Measurements from ENCODE around the gene PAWR.

GRCh38 chr12:79690831-79691639 is at the start of gene PAWR:
TSS of gene PAWR (minus strand) at chr12:79690964.
- RAMPAGE, long total RNA = no peak
- RRBS = 2% methylated on average over 9 of the region's 87 CpGs

GRCh38 chr12:79806988-79807409 is 116.2 kb upstream of the PAWR start:
- RAMPAGE, long total RNA = no peak
- RRBS = no CpG with 5 or more reads among the region's 5 CpGs

DNA sequence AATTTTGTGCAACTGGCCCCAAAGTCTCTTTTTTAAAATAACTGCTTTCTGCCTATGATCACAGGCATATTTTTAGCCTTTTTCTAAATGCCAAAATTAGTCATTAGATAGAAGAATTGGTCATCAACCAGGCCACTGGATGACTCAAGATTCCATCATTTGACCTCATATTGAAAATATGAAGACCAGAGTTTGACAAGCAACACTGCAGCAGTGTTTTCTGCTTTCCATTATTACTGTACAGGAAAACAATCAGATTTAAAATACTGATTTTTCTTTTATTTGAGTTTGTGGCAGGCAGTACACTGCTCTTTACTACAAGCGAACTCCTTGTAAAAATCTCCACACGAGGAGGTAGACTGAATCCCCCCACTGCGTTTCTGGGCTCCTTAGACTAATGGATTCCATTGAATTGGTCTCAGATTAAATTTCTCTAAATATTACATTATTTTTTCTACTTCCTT is 54.6 kb upstream of the OTOGL start:
- RAMPAGE, long total RNA = no peak
- RRBS = no CpG with 5 or more reads among the region's 3 CpGs

GRCh38 chr12:80445075-80445663 is 1.1 kb downstream of the PTPRQ start:
- RAMPAGE, long total RNA = no peak
- RRBS = no CpG with 5 or more reads among the region's 5 CpGs

- RAMPAGE, long total RNA = no peak
- RRBS = no CpG with 5 or more reads among the region's 4 CpGs
Measured at GRCh38 chr12:82634704-82635103, 52.0 kb upstream of the TMTC2 start.

GRCh38 chr12:85055501-85055980 is 19.4 kb downstream of the LRRIQ1 start:
- RAMPAGE, long total RNA = no peak
- RRBS = no CpG with 5 or more reads among the region's 2 CpGs

- RAMPAGE, long total RNA = no peak
- RRBS = no CpG with 5 or more reads among the region's 4 CpGs
Measured at GRCh38 chr12:86134386-86135078, 121.7 kb downstream of the MGAT4C start.

- RAMPAGE, long total RNA = no peak
- RRBS = 7% methylated on average over 5 of the region's 20 CpGs
Measured at GRCh38 chr12:86265041-86265616, 8.9 kb upstream of the MGAT4C start.

DNA sequence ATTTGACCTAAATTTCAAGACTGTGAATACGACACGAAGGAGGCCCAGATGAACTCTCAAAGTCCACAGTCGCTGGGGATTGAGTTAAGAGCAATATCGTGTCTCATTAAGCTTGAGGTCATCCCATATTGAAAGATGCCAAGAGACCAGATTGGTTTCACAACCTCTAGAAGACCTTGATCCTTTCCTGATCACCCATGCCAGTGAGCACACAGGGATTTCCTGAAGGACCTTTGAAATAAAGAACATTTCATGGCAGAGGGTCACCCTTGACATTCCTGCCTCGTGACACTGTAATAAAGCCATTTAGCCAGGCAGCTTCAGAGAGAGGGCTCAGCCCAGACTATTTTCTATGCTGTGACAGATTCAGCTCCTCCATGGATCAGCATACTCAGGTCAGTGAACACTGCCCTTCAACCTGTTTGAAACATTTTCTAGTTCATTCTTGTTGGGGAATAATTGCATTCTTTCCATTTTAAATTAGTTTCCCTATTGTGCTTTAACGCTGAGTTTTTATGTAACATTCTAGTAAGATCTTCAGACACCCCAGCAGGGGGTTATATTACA is 213.3 kb downstream of the C12orf50 start:
- RAMPAGE, long total RNA = no peak
- RRBS = no CpG with 5 or more reads among the region's 6 CpGs

GRCh38 chr12:89087249-89087665 is 265.0 kb downstream of the DUSP6 start:
- RAMPAGE, long total RNA = no peak
- RRBS = no CpG with 5 or more reads among the region's 5 CpGs

DNA sequence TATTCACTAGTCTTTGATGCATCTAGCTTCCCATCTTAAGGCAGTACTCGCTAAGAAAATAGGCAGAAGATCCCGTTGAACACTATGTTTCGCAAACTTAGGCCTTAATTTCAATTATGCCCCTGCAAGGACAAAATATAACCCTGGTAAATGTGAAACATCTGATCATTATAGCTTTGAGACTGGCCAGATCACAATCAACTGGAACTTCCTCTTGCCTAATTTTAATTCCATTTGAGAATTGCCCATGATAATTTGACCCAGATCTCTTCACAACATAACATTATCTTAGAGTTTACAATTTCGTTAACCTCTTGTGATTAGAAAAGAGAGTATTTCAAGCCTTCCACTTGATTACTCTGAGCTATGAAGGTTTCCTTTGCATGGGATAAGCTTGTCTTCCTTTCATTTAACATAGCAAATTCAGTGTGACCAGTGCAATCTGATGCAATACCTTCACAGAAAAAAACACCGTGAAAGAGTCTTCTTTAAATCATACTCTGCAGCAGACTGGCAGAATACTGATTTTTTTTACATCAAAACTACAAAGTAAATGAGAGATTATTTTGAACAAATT is 143.7 kb downstream of the DUSP6 start:
- RAMPAGE, long total RNA = no peak
- RRBS = no CpG with 5 or more reads among the region's 5 CpGs

DNA sequence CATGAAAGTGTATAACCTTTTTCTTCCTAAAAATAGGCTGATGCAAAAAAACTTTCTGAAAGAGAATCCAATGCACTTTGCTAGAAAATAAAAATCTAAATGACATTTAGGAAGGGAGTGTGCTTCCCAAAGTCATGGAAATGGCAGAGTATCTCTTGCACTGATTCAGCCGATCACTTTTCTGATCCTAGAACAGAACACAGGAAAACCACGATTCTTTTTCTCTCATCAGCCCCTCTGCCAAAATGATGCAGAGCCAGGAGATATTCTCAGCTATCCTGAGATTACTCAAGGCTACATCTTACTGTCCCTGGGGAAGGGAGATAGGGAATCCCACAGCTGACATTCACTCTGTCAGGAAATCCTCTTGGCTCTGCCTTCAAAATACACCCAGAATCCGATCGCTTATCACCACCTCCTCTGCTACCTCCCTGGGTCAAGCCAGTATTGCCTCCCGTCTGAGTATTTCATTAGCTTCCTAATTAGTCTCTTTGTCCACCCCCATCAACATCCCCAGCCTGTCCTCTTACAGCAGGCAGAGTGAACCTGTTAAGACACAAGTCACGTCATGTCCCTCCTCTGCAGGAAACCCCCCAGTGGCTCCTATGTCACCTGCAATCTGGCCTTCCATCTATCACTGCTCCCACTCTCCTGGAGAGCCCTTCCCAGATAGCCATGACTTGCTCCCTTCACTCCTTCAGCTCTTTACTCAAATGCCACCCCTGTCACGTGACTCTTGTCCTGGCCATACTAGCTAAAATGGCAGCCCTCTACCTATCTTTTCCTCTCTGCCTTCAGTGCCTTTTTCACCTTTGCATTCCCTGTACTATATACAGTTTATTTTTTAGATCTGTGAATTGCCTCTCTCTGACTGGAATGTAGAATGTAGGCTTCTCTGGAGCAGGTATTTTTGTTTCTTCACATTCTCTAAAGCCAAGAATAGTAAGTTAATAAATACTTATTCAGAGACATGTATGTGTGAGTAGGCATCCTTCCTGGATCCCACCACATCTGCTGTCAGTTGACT is 70.4 kb downstream of the GALNT4 start:
- RAMPAGE, long total RNA = no peak
- RRBS = no CpG with 5 or more reads among the region's 7 CpGs

DNA sequence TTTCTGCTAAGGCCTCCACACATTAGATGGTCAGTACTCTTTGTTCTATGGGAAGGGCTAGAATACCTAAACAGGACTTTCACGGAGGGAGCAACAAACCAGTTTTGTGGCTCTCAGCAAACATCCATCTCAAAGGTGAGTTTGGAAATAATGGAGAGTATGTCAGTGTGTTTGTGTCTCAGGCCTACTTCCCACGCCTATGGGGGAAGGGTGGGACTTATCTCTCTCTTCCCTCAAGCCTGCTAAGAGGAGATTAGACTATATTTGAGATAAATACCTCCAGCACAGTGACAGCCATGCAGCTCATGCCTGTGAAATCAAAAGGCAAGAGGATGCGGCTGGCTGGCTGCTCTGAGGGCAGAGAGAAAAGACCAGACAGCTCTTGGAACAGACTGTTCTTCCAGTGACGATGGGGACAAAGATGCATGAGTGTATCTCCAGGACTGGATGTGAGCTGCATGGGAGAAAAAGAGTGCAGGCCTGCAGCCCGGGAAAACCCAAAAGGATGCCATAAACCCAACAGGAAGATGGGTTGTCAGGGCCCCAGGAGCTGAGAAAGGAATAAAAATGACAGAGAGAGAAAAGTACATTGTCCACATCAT is 14.8 kb upstream of the POC1B start:
- RAMPAGE, long total RNA = no peak
- RRBS = no CpG with 5 or more reads among the region's 5 CpGs

DNA sequence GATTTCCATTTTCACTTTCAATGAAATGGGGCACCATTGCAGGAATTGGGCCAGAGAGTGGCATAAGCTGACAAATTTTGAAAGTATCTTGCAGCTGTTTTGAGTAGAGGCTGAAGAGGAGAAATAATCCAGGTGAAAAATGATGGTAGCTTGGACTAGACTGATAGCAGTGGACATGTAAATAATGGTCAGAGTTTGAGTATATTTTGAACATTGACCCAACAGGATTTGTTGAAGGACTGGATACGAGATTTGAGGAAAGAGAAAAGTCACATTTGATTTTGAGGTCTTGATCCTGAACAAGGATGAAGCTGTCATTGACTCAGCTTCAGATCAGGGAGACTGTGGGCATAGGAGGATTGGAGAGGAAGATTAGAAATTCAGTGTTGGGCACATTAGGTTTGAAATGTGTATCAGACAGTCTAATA is 22.9 kb upstream of the POC1B start:
- RAMPAGE, long total RNA = no peak
- RRBS = no CpG with 5 or more reads among the region's 1 CpG

- RAMPAGE, long total RNA = no peak
- RRBS = no CpG with 5 or more reads among the region's 6 CpGs
Measured at GRCh38 chr12:89721412-89722178, 13.0 kb upstream of the ATP2B1 start.

GRCh38 chr12:90091157-90091741 is 382.6 kb upstream of the ATP2B1 start:
- RAMPAGE, long total RNA = no peak
- RRBS = no CpG with 5 or more reads among the region's 4 CpGs

DNA sequence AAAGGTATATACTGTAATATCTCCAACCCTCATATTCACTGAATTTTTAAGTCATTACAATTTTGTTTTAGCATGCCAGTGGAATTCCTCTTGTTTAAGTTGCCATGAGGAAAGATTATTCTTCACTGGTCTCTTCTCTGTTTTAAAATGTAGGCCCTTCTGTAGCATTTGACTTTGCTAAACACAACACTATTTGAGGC is 332.3 kb downstream of the CCER1 start:
- RAMPAGE, long total RNA = no peak

DNA sequence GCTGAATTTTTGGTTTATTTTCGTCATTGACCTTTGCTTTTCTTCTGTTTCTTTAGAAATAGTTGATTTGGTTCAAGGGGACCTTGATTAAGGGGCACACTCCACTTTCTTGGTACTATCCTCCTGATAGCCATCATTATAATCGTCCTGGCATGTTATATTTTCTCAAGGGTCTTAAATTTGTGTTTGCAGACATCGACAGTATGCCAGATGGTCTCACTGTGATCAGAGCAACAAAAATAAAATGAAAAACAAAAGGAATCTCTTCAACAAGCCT is 105.6 kb downstream of the CCER1 start:
- RAMPAGE, long total RNA = no peak
- RRBS = no CpG with 5 or more reads among the region's 3 CpGs

DNA sequence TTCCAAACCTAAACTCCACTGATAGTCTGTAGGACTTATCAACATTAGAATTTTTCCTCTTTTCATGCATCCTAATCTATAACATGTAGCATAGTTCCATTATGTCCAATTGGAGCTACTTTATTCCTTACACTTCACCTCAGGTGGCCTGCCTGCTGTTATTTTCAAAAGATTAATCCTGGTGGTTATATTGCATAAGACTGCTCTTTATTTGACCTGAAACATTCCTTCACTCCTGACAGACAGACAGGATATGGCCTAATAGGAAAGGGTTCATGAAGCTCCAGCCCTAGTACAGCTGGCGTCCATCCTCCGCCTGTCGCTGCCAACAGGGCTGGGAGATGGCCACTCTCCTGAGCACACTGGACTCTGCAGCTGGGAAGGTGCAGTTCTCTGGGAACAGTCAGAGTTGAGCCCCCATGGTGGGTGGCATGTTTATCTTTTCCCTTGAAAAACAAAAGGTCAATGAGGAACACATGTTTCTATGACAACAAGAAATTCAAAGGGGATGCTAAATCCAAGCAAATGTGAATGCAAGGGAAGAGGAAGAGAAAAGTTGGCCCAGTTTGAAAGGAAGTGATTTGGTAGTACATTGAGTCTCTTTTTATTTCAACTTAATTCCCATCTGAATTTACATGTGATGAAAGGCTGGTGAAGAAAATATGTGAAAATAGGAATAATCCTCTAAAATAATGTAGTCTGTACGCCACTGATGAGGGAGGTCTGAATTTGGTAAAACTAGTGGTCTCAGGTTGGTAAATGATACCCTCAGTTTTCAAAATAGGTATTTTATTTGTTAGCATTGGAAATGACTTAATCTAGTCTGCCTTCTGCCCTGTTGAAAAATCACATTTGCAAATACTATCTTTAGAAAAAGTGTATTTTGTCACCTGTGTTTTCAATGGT is 89.9 kb upstream of the DCN start:
- RAMPAGE, long total RNA = no peak
- RRBS = no CpG with 5 or more reads among the region's 4 CpGs

DNA sequence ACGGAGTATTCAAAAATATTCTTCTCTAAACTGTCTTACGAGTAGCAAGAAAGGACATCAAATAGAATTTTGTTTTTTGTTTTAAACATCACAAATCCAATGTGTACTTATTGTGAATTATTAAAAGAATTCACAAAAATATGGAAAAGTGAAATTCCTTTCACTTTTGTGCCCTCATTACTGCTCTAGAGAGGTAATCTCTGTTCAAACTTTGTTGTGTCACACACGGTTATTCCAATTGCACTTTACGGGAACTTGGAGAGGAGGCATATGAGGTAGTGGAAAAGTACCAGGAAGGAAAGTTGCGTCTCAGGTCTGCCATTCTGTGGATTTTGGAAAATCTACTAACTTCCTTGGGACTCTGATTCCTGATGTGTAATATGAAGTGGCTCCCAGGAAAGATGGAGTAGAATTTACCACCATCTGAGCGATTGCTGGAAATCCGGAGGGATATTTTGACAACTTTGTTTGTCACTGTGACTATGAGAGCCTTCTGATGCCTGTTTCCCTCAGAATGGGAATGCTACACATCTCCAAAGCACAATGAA is 90.9 kb upstream of the DCN start:
- RAMPAGE, long total RNA = no peak
- RRBS = no CpG with 5 or more reads among the region's 7 CpGs